Cardiac muscle cell (in vitro differentiated cells and primary cell): ENCODE results near the genes CDIPT, SEZ6L2, INO80E and SULT1A3.

DNA sequence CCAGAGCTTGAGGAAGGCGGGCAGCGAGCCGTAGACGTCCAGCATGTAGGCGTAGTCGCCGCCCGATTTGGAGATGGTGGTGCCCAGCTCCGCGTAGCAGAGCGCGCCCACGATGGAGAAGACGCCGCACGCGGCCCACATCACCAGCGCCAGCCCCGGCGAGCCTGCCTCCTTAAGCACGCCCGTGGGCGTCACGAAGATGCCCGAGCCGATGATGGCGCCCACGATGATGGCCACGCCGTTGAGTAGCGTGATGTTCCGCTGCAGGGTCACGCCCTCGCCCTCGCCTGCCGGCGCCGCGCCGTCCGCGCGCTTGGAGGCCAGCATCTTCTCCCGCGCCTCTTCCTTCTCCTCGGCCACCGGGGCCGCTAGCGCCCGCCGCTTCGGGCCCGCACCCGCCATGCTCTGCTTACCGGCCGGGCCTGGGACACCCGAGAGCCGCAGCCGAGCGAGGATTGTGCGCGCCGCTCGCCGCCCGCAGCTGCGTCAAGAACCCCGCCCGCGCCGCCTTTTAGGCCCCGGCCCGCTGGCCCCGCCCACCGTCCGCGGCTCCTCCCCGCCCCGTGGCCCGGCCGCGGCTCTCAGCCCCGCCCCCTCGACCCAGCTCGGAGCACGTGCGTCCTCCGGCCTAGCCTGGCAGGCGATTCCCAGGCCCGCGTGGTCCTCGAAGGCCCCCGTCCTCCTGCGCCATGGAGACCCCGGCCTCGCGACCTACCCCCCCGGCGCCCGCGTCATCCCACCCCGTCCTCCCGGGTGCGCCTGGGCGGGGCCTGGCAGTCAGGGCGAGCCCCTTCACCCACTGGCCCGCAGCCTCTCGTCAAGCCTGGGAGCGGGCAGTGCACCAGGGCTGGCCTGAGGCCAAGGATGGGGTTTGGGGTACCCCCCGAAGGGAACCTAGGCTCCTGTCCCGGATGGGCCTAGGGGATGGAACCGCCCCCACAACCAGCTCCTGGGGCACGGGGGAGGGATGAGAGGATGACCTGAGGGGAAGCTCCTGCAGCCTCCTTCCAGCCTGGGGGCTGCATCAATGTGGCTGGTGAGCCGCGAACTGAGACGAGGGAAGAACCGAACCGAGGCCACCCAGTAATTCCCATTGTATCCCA, 49.5 kb upstream of the SPN start:
- RAMPAGE, long total RNA, result no peak
- RRBS, result 3% methylated on average over 5 of the region's 118 CpGs

DNA sequence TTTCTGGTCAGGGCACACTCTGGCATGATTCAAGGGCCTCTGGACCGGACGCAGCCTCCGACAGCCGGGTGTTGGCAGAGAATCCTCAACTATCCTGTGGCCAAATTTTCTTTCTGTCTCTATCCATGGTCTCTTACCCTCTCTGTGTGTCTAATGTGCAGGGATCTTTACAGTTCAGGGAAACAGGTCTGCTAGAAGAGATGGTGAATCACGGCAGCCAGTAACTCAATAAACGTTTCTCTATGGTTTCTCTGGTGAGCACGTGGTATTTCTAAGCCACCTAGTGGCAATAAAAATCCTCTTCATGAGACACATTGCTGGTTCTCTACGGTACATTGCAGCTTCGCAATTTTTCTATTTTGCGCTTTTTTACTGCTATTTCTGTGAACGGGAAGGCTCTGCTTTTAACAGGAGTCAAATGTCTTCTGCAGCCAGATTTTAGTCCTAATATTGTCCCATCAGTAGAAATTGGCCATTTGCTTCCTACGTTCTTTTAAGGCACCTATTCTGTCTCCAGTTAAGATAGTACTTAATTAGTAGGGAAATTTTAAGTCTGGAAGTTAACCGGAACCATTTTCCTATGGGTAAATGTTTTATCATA, 31.4 kb downstream of the QPRT start:
- RAMPAGE, long total RNA, result no peak
- RRBS, result no CpG with 5 or more reads among the region's 13 CpGs

GRCh38 chr16:29741568-29741880, 4.3 kb downstream of the C16orf54 start:
- RAMPAGE, long total RNA, result no peak
- RRBS, result no CpG with 5 or more reads among the region's 2 CpGs

DNA sequence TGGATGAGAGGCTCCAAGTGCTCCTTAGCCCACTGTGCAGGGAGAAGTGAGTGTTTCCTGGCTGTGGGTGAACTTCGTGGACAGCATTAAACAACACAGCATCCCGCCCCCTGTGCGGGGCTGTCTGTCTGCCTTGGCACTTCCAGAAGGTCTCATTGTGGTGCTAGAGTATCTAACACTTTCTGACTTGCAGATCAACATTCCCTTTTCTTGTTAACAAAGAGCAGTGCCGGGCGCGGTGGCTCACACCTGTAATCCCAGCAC, 4.0 kb downstream of the C16orf54 start:
- RAMPAGE, long total RNA, result no peak
- RRBS, result no CpG with 5 or more reads among the region's 6 CpGs

DNA sequence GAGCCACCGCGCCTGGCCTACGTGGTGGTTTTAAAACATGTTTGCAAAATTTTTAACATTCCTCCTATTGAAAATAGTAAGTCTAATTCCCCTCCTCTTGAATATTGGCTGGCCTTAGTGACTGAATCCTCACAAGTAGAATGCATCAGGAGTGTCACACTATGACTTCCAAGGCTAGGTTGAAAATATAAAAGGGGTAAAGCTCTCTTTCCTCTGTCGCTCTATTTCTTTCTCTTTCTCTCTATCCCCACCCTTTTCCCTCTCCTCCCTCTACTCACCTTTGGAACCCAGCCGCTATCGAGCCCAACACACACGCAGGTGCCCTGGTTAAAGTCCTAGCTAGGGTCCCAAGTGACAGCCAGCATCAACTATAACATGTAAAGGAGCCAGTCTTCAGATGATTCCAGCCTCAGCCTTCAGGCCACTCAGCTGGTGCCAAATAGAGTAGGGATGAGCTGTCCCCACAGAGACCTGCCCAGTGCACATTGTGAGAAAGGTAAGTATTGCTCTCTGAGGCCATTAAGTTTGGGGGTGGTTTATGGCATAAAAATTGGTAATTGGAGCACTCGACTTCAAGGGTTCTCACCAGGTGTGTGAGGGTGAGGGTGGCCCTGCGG, 14.8 kb upstream of the C16orf54 start:
- RAMPAGE, long total RNA, result no peak
- RRBS, result no CpG with 5 or more reads among the region's 9 CpGs

- RAMPAGE, long total RNA, result no peak
- RRBS, result 95% methylated on average over 8 of the region's 10 CpGs
Measured at GRCh38 chr16:29846126-29846457, 16.9 kb downstream of the CDIPT start.

GRCh38 chr16:29862540-29863432, at the start of gene CDIPT:
CDIPT (minus strand) TSS chr16:29863226.
- RAMPAGE, long total RNA, result no peak
- RRBS, result 2% methylated on average over 46 of the region's 71 CpGs

DNA sequence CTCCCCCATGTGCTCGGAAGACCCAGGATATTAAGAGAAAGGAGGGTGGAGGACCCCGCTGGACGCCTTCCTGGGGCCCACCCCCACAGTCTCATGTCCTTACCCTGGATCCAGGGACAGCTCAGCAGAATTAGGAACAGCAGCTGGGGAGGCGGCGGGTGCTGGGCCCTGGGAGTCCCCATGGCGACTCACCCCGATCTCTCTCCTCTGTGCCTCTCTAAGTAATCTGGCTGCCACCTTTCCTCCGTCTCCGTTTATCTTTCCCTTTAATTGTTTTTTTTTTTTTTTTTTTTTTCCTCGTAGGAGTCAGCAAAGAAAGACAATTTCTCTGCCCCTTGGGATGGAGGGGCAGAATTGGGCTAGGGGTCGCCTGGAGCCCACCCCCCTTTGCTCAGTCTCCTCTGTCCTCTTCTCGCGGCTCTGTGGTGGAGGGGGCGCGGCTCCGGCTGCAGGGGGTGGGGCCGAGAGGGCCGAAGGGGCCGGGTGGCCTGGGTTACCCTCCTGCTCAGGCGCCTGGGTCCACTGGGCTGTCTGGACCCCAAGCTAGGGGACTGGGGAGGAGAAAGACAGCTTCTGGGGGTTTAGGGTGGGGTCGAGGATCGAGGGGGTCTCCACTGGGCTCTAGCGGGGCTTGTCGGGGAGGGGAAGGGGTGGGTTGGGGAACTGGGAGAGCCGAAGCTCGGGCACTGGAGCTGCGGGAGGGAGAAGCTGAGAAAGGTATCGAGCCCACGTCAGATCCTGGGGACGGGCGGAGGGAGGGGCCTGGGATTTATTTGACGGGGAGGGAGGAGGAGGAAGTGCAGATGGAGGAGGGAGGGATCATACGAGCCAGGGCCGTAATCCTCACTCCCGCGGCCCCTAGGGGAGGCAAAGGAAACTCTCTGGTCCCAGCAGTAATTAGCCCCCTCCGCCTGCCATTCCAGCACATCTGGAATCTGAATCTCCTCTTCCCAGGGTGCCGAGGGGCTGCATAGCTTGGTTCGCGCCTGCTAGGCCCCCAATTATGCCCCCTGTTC, at the start of gene SEZ6L2:
Gene SEZ6L2, minus strand, starts transcription at position 713 of the 1,016 bp plus-strand sequence.
- RAMPAGE, long total RNA, result start-site peak on the minus strand centred at position 411 of the sequence, 58 bp wide, 71 and 103 reads in 2 replicates
- RRBS, result 0% methylated on average over 2 of the region's 40 CpGs

- RAMPAGE, long total RNA, result no peak
- RRBS, result no CpG with 5 or more reads among the region's 13 CpGs
Measured at GRCh38 chr16:29924925-29925597, 965 bp downstream of the KCTD13 start.

- RAMPAGE, long total RNA, result no peak
- RRBS, result no CpG with 5 or more reads among the region's 2 CpGs
Measured at GRCh38 chr16:29990011-29990488, 5.4 kb downstream of the HIRIP3 start.

GRCh38 chr16:29995537-29996438, at the start of gene INO80E:
INO80E (plus strand) TSS chr16:29996241.
- RAMPAGE, long total RNA, result start-site peak on the minus strand at chr16:29995608-29995647, 324 and 93 reads in 2 replicates; start-site peak on the plus strand at chr16:29996204-29996289, 1,012 and 660 reads in 2 replicates
- RRBS, result 3% methylated on average over 27 of the region's 86 CpGs

DNA sequence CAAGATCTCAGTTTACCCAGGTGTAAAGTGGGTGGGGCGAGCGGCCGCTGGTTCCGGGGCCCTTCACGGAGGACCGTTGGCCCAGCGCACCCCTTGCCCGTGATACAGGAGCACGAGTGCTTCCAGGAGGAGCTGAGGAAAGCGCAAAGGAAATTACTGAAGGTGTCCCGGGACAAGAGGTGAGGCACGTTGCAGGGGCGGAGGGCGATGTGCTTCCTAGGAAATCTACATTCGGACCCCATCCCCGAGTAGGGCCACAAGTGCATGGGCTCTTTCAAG, 337 bp downstream of the INO80E start:
- RAMPAGE, long total RNA, result no peak
- RRBS, result 0% methylated on average over 6 of the region's 16 CpGs

- RAMPAGE, long total RNA, result no peak
- RRBS, result no CpG with 5 or more reads among the region's 9 CpGs
Measured at GRCh38 chr16:29999233-29999575, 3.2 kb downstream of the INO80E start.

GRCh38 chr16:30063844-30064869, 1.4 kb upstream of the ALDOA start:
- RAMPAGE, long total RNA, result start-site peak on the plus strand at chr16:30064131-30064743, 6,692 and 1,416 reads in 2 replicates
- RRBS, result 8% methylated on average over 10 of the region's 35 CpGs

GRCh38 chr16:30199056-30199439, at the start of gene SULT1A3:
SULT1A3 (plus strand) TSS chr16:30199255.
- RAMPAGE, long total RNA, result no peak
- RRBS, result no CpG with 5 or more reads among the region's 3 CpGs

DNA sequence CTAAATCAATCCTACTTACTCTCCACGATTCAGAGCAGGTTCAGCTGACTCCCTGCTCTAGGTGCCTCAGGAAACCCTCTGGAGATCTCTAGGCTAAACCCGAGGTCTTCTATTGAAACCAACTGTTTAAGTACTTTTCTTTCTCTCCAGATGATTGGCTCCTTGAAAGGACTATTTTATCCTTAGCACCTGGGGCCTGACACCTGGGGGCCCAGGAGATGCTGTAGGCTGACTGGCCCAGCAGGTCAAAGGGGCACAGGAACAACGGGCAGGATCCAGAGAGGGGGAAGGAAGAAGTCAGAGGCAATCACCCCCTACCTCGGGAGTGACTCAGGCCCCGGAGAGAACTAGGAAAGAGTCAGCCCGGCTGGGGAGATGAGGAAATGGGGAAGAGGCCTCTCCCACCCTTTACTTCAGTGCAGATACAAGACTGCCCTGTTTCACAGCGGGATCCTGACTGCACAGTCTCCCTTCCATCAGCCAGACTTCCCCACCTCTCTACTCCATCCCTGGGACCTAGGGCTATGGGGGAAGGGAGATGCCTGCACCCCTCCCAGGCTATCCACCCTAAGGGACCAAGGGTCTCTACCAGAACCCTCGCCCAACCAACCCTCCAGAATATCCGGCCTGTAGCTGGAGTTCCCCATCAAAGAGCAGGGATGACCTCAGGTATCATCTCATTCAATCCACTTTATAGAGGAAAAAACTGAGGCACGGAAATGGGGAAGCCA, 1.9 kb downstream of the TBC1D10B start:
- RAMPAGE, long total RNA, result no peak
- RRBS, result no CpG with 5 or more reads among the region's 10 CpGs

- RAMPAGE, long total RNA, result no peak
- RRBS, result 4% methylated on average over 8 of the region's 36 CpGs
Measured at GRCh38 chr16:30368970-30369815, 1.1 kb downstream of the TBC1D10B start.

DNA sequence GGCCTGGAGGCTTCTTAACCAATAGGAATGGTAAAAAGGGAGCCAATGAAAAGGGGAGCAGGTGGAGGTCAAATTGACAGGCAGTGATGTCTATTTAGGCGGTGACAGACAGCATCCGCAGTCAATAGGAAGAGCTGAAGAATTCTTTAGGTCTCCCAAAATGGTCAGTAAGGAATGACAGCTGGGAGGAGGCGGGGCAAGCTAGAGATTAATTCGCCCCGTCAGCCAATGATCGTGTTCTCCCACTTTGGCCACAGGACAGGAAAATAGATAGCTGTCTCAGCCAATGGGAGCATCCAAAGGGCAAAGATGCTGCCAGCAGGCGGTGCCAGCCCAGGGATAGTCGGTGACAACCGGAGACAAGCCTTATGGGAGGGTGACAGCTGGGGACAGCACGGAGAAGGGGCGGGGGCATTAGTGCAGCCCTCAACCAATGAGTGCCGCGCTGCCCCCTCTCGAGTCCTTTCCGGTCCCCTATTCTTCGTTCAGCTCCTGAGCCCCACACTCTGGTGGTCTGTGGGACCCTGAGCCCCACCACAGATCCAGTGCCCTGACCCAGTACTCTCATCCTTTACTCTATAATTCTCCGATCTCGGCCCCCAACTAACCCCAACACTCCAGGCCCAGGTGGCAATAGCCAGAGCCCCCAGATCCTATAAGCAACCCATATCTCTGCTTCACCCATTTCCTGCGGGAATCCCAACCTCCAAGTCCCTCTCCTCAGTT, 711 bp upstream of the TBC1D10B start:
- RAMPAGE, long total RNA, result no peak
- RRBS, result 0% methylated on average over 5 of the region's 19 CpGs

- RAMPAGE, long total RNA, result no peak
- RRBS, result no CpG with 5 or more reads among the region's 7 CpGs
Measured at GRCh38 chr16:30372805-30373181, 1.8 kb upstream of the MYL11 start.

DNA sequence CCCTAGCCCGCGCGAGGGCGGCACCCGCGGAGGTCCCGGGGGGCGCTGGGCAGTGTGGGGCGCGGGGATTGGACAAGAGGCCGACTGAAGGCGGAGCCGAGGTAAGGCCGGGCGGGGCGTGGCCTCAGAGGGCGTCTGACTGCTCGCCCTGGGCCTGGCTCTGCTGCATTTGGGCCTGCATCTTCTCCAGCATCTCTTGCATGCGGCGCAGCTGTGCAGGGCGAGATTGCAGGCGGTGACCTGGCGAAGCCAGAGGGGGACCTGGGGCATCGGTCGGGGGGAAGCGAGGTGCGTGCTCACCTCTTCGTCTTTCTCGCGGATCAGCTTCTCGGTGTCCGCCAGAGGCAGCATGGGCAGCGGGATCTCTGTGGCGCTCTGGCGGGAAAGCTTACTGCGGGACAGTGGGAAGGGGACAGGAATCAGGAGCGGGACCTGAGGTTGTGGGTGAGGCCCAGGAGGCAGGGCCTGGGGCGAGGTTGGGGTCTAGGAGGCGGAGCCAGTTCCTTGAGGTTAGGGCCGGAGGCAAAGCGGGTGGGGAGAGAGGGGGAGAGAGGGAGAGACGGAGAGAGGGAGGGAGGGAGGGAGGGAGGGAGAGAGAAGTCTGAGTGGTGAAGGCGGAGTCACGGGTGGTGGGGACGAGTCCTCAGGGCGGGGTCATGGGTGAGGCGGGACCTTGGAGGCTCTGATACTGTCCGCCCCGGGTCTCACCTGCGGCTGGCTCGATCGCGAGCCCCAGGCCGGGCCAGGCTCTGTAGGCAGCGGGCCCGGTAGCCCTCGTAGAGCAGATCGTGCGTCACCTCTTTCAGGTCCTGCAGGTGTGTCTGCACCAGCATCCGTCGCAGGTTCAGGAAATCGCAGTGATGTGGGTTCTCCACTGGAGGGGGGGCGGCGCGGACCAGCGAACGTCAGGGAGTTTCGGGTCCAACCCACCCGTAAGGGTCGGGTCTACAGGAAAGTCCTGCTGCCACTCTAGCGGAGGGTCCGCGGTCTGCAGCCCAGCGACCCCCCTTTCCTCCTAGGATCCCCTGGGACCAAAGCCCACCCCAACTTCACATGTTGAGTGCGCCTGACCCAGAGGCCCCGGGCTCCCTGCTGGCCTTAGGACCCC, 3.7 kb downstream of the SEPTIN1 start:
- RAMPAGE, long total RNA, result no peak
- RRBS, result 3% methylated on average over 21 of the region's 76 CpGs